ENCODE measurements around a stretch of chr1.

- RRBS: 3% methylated on average over 5 of the region's 31 CpGs
Observed at GRCh38 chr1:205430648-205431088, 8.8 kb upstream of the LEMD1 start.

DNA sequence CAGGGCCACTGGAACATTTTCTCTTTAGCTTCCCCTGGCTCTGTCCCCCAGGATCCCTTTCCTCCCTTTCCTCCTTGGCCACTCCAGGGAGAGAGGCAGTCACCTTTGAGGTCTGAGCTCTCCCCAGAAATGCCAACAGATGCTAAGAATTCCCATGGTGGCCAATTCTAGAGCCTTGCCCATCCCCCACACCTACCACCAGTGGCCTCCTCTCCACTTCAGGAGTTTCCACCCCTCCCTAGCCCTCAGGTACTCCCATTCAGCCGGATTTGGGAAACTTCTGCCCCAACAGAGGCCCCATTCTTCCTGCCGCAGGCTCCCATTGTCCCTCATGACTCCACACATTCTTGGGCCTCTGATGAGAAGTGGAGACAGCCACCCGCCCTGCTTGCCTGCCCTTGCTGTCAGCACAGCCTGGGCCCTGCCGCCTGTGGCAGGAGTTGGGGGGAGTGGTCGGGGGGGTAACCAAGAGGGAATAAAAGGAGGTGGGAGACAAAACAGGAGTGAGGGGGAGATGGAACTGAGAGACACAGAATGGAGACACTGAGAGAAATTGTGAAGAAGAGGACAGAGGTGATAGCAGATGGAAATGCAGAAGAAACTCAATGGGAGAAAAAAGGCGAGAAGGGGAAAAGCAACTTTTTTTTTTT, 4.6 kb downstream of the BLACAT1 start:
- RRBS: no CpG with 5 or more reads among the region's 6 CpGs

- RRBS: no CpG with 5 or more reads among the region's 13 CpGs
Observed at GRCh38 chr1:205671889-205672458, 8.3 kb downstream of the SLC45A3 start.

DNA sequence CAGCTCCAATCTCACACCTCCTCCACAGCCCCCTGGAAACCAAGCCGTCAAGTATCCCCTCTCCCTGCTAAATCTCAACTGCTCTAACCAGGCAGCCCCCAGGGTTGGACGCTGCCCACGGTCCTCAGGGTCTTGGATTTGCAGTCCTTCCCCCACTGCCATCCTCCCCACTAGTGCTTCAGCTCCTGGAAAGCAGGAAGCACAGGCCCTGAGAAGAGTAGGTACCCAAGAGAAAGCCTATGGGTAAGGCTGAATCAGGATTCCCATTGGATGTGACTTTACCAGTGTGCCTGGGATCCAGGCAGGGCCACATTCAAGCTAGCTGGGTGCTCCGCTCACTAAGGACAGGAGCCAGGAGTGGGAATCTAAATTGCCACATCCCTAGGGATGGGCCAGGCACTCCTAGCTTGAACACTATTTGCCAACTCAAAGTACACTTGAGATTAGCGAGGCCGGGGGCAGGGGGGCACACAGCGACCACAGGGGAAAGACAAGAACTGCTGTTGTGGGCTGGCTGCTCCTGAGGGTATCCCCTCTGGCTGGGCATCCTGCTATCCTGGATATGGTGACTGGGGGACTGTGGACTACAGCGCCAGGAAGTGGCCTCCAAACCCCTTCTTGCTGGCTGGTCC, 4.4 kb downstream of the SLC45A3 start:
- RRBS: no CpG with 5 or more reads among the region's 8 CpGs

GRCh38 chr1:205678128-205679271, 1.8 kb downstream of the SLC45A3 start:
- RRBS: 72% methylated on average over 2 of the region's 17 CpGs

DNA sequence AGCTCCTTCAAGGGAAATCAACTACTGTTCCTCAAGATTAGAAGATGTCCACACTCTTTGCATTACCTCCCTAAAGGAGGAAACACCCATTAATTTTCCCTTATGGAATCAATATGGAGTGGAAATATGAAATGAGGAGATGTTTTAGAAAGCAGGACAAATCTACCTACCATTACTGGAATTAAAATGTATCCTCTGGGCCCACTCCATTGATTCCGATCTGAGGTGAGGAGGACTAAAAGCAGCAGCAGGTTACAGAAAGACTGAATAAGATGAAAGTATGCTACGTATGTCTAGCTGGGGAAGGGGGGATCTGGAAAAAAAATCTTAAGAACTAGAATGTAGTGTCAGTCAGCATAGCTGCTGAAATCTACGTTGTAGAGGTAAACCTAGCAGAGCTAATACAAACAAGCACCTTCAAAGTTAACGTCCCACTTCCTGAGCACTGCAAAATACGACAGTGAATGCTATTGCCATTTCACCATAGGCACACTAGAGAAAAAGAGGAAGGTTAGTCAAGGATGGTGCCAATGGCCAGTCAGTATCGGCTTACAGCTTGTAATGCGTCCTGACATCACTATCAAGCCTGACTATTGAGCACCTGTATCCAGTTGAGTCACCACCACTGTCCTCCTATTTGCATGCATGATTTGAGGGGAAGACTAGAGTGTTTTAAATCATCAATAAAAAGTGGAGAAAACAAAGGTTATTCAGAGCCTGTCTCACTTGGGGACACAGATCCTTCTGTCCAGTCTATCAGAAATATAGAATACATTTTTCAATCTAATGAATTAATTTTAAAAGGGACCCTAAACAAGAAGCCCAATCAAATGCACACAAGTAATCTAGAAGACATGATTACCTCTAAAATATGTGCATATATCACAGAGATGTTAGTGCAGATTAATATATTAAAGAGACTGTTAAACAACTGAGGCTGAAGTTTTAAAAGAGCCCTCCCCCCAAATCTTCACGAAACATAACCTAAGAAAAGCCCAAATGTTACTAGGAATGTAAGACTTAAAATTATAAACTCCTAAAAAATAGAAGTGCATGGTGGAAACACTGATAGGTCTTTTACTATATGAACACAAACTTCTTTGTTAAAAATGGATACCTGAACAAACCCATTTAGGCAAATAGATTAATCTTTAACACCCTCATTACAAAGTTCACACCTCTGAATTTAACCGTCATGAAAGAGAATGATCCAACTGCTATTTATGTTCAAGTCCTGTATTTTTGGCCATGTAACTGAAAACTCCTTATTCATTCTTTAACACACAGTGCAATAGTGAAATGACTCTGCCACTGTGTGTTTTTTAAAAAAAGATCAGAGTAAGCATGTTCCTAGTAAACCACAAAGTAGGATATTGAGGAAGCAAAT, 34.2 kb downstream of the NUCKS1 start:
- RRBS: no CpG with 5 or more reads among the region's 9 CpGs

DNA sequence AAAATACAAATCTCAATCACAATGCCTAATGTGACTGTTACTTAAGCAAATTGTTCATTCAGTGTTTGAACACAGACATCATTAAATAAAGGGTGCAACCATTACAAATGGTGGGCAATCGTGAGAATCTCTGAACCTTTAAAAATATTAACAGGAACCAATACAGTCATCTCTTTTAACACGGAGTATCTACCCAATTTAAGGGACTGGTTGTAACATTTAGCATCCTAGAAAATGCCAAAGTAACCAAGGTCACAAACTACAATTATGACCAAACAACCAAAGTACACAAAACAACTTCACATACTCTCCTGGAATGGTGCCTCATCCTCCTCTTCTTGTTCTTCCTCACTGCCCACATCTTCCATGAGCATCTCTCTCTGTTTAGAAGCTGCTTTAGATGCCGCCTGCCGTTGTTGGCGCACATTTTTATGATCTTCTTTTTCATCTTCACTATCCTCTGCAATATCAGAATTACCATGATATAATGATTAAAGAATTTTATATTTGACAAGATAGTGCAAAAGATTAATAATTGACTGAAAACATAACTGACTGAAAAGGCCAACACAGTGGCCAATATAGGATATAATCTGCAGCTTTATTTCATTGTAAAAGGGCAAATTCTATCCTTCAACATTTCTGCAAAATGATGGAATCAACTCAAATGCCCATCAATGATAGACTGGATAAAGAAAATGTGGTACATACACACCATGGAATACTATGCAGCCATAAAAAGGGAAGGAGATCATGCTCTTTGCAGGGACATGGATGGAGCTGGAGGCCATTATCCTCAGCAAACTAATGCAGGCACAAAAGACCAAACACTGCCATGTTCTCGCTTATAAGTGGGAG, 29.6 kb downstream of the NUCKS1 start:
- RRBS: no CpG with 5 or more reads among the region's 6 CpGs

GRCh38 chr1:205727468-205728043, 22.4 kb downstream of the NUCKS1 start:
- RRBS: no CpG with 5 or more reads among the region's 7 CpGs

- RRBS: no CpG with 5 or more reads among the region's 8 CpGs
Observed at GRCh38 chr1:205748392-205748821, 1.6 kb downstream of the NUCKS1 start.

GRCh38 chr1:205748822-205749646, 948 bp downstream of the NUCKS1 start:
- RRBS: under 1% methylated on average over 12 of the region's 47 CpGs

GRCh38 chr1:205787278-205787894, 12.1 kb upstream of the RAB29 start:
- RRBS: no CpG with 5 or more reads among the region's 10 CpGs

- RRBS: no CpG with 5 or more reads among the region's 8 CpGs
Observed at GRCh38 chr1:205857770-205858488, 8.0 kb upstream of the PM20D1 start.

- RRBS: no CpG with 5 or more reads among the region's 10 CpGs
Observed at GRCh38 chr1:205950047-205950665, 6.9 kb upstream of the SLC26A9 start.

GRCh38 chr1:205976689-205977177, 26.5 kb downstream of the RAB7B start:
- RRBS: no CpG with 5 or more reads among the region's 9 CpGs

DNA sequence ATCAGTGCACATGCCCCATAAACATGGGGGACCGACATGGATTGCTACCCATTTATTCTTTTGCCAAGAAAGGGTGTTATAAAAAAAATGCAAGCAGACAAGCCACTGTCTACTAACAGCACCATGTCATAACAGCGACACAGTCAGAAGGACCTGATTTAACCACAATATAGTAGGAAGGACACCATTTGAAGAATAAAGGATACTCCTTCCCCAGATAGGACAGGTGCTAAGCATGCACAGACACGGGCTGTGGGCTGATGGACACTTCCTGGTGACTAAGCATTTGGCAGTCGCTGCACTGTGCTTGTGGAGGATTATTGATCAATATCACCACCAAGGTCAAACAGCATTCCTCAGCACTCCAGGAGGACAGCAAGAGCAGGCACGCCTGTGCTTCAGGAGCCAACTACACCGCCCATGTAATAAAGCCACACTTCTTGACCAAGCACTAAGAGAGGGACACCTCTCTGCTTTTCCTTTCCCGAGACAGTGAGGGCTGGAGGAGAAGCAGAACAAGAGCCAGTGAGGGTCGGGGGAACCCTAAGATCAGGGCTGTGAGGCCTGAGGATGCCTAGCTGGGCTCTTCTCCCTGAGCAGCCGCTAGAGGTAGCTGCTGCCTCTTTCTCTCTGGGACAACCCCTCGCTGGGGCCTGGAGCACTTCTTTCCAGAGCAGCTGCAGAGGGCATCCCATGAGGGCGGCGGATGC, 19.3 kb downstream of the RAB7B start:
- RRBS: no CpG with 5 or more reads among the region's 12 CpGs

DNA sequence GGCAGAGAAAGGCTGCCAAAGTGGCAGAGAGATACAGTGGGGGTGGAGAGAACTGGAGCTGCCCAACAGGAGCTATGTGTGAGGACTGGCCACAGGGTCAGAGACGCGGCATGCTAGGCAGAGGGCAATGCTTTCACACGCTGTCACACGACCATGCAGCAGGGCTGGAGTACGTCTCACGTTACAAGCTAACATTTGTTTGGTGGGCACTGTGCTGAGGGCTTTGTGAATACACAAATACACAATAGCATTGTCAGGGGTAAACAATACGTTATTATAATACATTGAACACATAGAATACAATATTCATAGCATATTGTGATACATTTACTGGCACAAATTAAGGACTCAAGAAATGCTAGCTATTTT, 4.7 kb downstream of the RAB7B start:
- RRBS: no CpG with 5 or more reads among the region's 7 CpGs

DNA sequence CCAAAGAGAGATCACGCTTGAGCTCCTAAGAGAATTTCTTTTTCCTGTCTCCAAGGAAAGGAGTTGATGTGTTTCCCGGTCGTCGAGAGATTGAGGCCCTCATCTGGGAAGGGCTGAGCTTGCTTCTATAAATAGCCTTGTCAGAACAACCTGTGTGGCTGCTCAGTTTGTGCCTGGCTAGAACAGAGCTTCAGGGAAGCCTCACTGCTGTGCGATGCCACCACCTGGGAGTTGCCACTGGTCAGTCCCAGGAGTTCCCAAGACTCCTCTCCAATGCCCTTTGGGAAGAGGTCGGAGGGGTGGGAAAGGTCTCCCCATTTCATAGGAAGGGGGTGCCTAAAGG, 52.2 kb downstream of the EIF2D start:
- RRBS: no CpG with 5 or more reads among the region's 6 CpGs

DNA sequence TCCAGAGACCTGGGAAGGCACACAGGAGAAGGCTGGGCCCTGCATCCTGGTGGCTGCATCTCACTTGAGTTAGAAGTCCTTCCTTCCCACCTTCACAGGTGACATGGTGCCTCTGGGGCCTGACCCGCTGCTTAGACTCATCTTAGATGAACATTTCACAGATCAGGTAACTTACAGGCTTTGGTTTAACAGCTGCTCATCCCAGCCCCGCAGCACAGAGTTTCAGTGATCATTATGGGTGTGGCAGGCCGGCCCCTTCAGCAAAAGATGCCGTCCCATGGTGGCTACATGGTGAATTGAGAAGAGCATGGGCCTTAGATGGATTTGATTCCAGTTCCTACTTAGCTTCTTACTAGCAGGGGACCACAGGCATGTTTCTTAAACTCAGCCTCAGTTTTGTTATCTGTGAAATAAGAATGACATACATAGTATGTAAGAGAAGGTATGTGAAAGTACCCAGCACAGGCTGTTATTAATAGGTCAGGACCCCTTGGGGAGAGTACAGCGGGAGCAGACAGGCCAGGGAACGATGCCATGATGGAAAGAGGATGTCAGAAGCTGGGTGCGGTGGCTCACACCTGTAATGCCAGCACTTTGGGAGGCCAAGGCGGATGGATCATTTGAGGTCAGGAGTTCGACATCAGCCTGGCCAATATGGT, 31.4 kb downstream of the EIF2D start:
- RRBS: no CpG with 5 or more reads among the region's 9 CpGs

- RRBS: no CpG with 5 or more reads among the region's 5 CpGs
Observed at GRCh38 chr1:206608395-206608780, 3.9 kb downstream of the EIF2D start.

DNA sequence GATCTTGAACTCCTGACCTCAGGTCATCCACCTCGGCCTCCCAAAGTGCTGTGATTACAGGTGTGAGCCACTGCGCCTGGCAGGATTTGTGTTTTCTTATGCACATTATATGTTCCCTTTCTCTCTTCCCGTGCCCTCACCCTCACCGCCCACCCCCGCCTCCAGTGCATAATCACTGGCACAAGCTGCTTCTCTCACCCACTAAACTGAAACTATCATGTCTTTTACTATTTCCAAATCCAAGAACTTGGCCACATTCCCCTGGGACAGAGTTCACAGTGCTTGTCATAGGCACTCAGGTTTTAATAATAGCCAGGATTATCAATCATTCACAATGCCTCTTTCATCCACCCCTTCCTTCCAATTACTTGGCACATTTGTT, 17.8 kb upstream of the MAPKAPK2 start:
- RRBS: no CpG with 5 or more reads among the region's 5 CpGs